Mesenteric fat pad (tissue), 1 donor: ENCODE data around the genes SNCG and RNLS.

DNA sequence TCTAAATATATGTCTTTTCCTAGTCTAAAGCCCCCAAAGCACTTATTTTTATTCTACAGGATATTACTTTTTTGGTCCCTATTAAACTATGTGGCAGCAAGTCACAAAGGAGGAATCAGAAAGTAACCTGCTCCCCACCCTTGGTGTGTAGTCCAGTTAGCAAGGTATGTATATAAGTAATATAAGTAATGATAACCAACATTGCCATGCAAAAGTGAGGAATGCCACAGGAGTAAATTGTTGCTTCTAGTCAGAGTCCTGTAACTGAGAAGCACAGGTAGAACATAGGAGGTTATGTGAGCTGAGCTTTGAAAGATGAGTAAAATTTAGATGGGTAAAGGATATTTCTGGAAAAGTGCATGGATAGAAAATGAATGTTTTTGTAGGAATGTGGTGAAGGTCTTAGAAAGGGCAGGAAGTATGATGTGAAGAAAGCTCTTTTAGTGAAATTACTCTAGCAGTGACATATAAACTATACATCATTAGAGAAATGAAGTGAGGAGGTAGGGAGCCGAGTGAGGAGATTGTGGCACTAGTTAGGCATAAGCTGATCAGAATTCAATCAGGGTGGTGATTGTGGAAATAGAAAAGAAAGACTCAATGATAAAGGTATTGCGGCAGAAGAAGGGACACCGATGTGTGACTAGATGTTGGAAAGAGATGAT, 87.1 kb downstream of the BMPR1A start:
- PRO-cap, result no peak

DNA sequence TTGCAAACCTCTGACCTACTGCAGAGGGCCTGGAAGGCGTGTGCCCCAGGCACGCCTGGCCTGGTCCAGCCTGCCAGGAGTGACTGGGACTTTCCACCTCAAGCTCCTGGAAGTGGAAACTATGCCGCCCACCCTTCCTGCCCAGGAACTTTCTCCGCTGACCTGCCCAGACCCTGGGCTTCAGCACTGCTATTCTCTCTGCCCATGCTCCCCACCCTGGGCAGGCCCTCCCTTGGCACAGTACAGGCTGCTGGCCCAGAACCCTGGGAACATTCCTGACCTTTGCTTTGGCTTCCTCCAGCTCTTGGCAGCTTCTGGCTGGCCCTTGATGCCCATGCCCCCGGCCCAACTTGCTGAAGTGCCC, 3.7 kb downstream of the MMRN2 start:
- PRO-cap, result no peak

DNA sequence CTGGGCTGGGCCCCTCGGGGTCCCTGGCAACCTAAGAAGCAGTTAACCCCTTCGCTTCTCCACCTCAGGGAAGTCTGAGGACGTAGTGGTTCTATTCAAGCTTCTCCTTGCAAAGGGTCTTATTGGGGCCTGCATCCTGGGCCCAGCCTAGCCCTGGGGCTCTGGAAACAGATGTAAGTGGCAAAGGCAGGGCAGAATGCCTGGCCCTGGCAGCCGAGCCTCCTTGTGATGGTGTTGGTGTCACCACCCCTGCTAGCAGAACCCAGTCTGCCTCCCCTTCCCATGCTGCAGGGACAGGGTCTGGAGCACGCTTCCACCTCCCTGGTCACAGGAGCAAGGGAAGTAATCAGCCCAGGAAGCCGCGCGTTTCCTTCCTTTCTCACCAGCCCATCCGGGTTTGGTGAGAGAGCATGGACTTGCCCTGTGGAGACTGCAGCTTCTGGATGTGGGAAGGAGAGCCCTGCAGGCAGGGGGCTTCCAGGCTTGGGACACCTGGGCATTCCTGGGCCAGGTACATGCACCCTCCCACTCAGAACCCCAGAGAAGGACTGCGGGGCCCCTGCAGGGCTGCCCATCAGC, 2.0 kb downstream of the MMRN2 start:
- PRO-cap, result no peak

GRCh38 chr10:86958208-86958710, at the start of gene SNCG:
TSS of gene SNCG (plus strand) at chr10:86958599.
- PRO-cap, result no peak

DNA sequence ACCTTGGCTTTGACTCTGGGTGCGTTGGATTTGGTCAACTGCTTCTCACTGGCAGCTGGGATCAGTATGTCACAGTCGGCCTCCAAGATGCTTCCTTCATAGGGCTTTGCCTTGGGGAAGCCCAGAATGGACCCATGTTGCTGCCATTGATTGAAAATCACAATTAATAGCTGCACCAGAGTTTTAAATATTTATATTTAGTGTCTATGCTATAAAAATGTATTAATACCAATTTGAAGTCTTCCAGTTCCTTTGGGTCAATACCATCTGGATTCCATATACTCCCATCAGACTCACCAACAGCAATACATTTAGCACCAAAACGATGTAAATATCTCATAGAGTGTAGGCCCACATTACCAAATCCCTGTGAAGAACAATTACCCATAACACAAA, 34.0 kb downstream of the GLUD1 start:
- PRO-cap, result no peak

DNA sequence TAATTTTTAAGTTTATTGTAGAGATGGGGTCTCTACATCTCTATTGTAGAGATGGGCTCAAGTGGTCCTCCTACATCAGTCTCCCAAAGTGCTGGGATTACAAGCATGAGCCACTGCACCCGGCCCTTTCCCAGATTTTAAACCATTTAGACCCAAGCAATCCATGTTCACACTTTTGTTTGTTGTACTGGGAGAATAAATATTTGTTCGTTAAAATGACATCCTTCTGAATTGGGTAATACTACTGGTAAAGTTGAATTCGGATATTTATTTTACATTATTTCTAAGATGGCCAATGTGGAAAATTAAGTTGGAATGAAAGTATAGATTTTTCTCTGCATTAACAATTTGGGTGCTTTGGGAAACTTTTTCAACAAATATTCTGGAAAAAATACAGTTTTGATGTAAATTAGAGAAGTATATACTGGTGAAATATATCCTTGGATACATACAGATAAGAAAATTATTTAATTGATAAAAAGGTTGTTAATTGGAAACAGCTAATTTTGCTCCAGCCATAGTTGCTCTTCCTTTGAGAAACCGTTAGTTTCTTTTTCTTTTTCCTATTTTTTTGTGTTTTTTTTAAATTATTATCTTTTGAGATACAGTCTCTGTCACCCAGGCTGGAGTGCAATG, 52.9 kb downstream of the MINPP1 start:
- PRO-cap, result no peak

DNA sequence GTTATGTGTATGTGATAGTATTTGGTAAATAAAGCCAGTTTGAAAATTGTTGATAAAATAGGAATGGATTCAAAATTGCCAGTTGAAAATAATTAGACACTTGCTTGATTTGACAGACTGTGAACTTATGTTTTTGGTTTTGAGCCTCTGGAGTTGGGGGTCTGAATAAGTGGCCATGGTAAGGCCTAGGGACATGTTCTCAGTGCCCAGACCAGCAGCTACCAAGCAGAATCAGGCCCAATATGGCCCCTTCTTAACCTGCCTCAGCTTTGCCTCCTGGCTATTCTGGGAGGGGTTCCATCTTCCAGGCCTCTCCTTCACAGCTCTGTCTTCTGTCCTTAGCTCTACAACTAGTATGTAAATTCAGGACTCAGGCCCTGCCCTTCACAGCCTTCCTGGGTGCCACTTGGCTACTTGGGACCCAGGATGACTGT, 33.4 kb upstream of the PAPSS2 start:
- PRO-cap, result no peak

DNA sequence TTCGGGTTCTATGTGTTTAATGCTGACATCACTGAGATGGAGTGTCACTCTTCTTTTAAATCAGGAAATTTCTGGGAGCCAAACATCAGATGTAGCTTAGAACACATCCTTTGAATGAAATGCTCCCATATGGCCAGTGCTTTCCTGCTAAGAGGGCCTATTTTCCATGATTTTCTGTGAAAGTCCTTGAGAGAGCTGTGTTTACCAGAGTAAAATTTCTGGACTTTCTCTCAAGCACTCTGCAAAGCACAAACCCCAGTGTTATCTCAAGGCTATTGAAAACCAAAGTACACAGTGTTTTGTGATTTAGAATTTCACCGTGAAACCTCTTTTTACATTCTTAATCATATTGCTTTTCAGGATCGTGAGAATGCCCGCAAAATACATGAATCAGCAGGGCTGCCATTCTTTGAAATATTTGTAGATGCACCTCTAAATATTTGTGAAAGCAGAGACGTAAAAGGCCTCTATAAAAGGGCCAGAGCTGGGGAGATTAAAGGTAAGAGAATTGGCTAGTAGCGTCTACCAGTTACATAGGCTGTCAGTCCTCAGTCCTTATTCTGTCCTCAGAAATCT, 54.1 kb downstream of the PAPSS2 start:
- PRO-cap, result no peak

DNA sequence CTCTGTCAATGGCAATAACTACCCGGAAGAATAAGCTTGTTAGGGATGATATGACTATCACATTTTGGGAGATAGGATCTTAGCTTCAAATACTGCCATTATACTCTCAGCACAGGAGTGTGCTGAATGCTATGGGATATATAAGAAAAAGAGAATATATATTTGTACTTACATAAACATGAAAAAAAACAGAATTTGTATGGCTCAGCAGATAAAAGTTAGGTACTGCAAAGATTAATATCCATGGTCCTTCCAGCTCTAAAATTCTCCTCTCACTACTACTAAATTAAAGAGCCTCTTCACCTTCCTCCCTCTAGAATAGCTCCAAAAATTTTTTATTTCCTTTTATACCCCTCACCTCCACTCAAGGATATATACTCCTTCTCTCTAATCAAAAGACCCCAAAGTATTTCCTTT, 2.6 kb downstream of the ATAD1 start:
- PRO-cap, result no peak

DNA sequence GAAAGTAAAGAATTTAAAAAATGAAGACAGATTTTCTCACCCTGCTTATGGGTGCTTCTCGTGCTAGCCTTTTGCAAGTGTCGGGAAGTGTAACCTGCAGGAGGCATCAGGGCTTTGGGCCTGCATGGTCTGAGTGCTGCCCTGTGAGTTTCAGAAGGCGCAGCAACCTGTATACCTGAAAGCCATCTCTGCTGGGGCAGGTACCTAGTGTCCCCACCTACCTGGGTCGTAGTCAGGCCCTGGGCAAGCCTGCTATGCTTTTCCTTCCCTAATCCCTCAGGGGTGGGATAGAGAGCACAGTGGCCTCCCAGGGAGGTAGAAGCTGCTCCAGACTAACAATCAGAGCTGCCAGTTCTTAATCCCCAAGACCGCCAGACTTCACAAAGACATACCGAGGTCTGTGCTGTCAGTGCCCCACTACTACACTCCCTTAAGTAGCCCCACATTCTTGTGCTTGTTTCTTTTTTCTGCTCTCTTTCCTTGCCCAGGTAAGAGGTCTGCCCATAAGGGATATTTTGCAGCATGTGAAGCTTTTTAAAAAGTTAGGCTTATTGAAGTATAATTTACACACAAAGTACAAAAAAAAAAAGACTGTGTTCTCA, 52.0 kb downstream of the PTEN start:
- PRO-cap, result no peak

GRCh38 chr10:87945986-87947178, 83.0 kb downstream of the PTEN start:
- PRO-cap, result no peak

DNA sequence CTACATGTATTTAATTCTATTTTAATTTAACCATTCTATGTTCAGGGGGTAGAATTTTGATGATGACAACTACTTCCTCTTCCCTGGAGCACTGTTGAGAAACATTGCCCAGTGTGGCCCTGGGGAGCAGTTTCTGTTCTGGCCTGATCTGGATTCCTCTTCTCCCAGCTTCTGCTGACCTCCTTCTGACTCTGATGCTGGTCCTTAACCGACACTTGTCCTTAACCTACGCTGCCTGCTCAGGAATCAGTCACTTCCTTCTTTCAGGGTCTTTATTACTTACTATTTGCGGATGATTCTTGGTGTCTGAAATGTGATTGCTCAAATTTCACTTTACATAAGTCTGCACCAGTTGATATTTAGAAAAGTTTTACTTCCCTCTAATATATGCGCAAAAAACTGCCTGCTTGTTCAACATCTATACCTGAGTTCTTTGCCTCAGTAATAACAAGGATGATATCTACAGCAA, 164.1 kb downstream of the PTEN start:
- PRO-cap, result no peak

GRCh38 chr10:88066896-88067332, 203.5 kb downstream of the PTEN start:
- PRO-cap, result no peak

- PRO-cap, result bidirectional peak, plus-strand start at chr10:88582987, minus-strand start at chr10:88582863
These were observed at the start of gene RNLS for GRCh38 chr10:88582487-88583696. TSS of gene RNLS (minus strand) at chr10:88583318.

- PRO-cap, result no peak
These were observed 863 bp downstream of the STAMBPL1 start for GRCh38 chr10:88880956-88881260.

DNA sequence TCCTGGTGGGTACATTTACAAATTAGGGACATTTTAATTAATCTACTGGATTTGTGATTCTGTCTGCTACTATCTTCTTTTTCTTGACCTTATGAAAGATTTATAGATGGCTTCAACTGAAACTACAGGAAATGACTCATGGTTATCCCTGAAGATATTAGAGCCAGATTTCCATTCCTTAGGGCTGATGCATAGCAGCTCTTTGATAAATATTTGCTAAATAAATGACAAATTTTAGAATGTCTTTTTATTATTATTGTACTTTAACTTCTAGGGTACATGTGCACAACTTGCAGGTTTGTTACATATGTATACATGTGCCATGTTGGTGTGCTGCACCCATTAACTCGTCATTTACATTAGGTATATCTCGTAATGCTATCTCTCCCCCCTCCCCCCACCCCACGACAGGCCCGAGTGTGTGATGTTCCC, 2.6 kb downstream of the STAMBPL1 start:
- PRO-cap, result no peak

DNA sequence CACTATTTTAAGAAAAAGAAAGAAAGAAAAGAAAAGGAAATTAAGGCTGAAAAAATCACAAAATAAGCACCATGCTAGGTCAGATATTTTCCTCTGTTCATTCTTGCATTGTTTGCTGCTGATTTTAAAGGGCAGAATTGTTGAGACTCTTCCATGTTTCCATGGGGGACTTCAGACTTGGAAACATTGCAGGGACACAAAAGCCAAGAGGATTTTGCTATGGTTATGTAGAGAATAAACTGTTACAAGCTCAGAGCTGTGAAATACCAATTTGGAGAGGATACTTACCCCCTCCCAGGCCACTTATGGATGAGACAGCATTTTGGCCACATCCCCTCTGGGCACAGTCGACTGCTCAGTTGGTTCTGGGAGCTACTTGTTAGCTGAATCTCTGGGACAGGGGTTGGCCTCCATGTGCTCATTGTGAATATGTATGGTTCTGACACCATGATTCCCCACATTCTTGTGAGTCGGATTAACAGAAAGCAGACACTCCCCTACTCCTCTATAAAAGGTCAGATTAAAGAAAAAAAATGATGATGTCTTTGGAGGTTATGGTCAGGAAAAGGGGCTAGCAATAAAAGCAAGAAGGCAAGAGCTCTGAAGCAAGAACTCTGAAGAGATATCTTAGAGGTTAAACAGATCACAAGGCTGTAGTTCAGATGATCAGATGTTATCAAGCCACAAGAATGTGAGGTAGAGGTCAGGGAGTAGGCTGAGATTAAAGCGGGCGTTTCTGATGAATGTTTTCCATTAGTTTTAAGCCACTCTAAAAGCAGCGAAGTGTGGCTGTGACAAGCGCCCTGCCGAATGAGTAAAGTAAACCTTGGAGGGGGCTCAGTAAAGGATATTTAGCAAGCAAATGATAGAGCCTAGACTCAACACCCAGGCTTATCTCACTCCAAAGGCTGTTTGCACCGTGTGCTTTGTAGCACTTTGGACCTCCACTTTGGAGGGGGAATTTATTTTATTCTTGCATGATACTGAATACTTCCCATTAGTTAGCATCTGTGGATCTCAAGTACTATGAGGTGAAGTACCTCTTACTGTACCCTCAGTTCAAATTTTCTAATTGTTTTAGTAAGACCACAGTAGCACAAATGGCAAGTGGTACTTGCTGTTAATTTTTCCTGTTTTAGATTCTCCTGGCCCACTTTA, 17.2 kb downstream of the STAMBPL1 start:
- PRO-cap, result no peak

DNA sequence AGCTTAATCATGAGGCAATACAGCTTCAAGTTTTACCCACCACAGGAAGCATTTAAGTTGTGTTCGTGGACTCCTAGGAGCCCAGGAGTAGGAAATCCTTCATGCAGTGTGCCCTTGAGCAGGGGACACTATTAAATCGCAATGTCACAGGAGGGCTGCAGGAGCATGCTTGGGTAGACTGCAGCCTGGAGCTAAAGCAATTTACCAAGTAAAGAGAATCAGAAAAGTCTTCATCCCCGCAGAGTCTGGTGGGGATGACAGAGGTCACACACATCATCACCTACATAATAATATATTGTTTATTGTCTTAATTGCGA, 10.9 kb downstream of the LIPA start:
- PRO-cap, result no peak

GRCh38 chr10:89302600-89303152, 830 bp downstream of the IFIT2 start:
- PRO-cap, result no peak

- PRO-cap, result no peak
These were observed 23.6 kb downstream of the IFIT3 start for GRCh38 chr10:89351328-89351883.